HTR-8/SVneo (cell line): ENCODE measurements around the gene SLPI.

GRCh38 chr20:44287027-44287678 lies 23.8 kb downstream of the FITM2 start:
- RRBS: no CpG with 5 or more reads among the region's 2 CpGs

GRCh38 chr20:44310048-44311007 lies 674 bp downstream of the FITM2 start:
- RRBS: 1% methylated on average over 7 of the region's 35 CpGs

GRCh38 chr20:44370488-44371300 lies 15.2 kb downstream of the HNF4A start:
- RRBS: no CpG with 5 or more reads among the region's 12 CpGs

- RRBS: no CpG with 5 or more reads among the region's 3 CpGs
Measured at GRCh38 chr20:44583077-44583637, 778 bp downstream of the PKIG start.

DNA sequence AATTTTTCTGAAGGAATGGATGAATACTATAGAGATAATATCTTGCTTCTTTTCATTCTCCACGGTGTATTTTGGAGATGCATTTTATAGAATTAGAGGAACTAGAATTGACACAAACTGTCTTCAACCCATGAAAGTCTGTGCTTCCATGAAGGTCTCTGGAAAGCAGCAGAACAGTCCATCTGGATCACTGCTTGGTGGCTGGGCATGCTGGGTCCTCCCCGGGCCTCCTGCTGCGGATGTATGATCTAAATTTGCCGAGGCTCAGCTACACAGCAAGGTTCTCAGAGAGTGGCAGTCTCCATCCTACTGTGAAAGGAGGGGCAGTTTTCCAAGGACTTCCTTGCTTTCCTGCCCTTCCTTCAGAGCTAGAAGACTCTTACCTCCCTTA lies 15.1 kb downstream of the PKIG start:
- RRBS: no CpG with 5 or more reads among the region's 4 CpGs

GRCh38 chr20:44621063-44621566 lies 30.4 kb downstream of the ADA start:
- RRBS: 93% methylated on average over 3 of the region's 7 CpGs

GRCh38 chr20:44650568-44651037 lies 896 bp downstream of the ADA start:
- RRBS: no CpG with 5 or more reads among the region's 11 CpGs

- RRBS: no CpG with 5 or more reads among the region's 7 CpGs
Measured at GRCh38 chr20:44720567-44721126, 5.5 kb downstream of the CCN5 start.

GRCh38 chr20:44903669-44904280 lies 6.1 kb upstream of the PABPC1L start:
- RRBS: no CpG with 5 or more reads among the region's 7 CpGs

GRCh38 chr20:44911182-44911972 lies 1.5 kb downstream of the PABPC1L start:
- RRBS: 26% methylated on average over 8 of the region's 27 CpGs

DNA sequence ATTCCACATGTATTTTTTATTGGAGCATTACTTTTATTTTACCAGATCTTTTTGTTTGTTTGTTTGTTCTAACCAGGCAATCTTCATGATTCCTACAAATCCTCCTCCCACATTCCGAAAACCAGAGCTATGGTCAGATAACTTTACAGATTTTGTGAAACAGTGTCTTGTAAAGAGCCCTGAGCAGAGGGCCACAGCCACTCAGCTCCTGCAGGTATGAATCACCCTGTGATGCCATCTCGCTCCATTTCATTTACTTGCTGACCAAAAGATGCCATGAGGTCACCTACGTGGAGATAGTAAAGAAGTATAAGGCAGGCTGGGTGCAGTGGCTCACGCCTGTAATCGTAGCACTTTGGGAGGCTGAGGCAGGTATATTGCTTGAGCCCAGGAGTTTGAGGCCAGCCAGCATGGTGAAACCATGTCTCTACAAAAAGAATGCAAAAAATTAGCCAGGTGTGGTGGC lies 30.8 kb downstream of the STK4 start:
- RRBS: no CpG with 5 or more reads among the region's 5 CpGs

GRCh38 chr20:45124038-45124372 lies 260 bp downstream of the WFDC12 start:
- RRBS: no CpG with 5 or more reads among the region's 4 CpGs

DNA sequence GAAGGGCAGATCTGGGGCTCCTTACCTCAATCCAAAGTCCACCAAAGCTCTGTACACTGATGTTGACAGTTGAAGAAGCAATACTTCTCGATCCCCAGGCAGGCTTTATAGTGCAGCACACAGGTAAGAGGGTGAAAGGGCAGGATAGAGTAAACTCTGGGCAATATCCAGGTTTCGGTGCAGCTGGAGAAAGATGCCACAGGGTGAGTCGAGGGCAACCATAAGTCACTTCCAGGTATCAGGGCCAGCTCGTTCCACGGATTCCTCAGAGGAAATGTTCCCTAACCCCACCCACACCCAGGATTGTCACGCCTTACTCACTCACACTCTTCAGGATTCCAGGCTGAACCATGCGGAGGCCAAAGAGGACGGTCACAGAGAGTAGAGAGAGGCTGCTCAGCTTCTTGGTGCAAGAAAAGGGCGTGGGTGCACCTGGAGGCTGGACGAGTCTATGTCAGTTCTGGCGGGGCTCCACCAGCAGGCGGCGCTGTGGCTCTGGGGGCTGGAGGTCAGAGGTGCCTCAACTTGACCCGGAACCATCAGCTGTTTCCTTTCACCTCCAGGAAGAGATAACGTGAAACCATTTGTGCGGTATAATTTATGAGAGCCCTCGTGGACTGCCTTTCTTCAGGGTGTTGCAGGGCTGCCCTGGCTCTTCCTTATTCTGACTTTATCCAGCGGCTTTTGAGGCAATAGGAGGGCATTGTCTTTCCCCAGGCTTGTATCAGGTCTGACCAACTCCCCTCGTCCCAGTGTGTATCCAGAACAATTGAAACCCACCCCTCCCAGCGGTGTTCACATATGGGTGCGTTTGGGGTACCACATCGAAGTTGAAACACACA lies 14.4 kb upstream of the WFDC12 start:
- RRBS: no CpG with 5 or more reads among the region's 22 CpGs

- RRBS: no CpG with 5 or more reads among the region's 7 CpGs
Measured at GRCh38 chr20:45254376-45255343, at the start of gene SLPI. TSS of gene SLPI (minus strand) at chr20:45254564.

DNA sequence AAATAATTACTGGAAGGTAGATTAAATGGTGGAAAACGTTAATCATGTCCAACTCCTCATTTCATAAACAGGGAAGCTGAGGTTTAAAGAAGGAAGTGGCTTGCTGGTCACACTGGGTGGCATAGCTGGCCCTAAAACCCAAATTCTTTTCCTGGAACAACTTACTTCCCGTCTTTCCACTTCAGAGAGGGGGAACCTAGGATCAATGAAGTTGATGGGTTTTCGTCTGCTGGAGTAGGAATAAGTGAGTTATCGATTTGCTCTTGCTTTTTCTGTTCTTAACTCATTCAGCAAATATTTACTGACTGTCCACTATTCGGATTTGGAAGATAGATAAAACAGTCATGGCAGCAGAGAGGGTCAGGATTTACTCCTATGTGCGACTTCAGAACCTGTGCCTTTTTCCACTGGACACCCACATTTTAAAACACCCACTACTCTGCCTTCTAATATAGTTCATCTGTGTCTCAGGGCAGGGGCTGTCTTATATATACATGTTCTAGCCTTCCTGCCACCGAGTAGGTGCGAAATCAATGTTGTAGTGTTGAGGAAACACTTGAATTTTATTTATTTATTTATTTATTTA lies 1.1 kb upstream of the SYS1 start:
- RRBS: no CpG with 5 or more reads among the region's 8 CpGs

DNA sequence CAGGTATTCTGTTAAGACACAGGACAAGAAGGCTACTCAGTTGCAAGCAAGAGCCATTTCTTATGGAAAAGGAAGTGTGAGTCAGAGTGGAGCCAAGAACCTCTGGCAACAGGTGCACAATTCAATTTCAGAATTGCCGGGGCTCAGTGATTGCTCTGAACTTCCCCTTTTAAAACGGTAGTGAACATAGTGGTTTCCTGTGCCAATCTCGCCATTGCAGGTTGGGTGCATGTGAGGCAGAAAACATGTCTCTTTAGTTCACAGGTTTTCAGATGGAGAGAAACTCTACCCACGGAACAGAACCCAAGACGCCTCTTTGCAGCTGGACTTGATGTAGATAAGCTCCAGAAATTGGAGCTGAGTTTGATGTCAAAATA lies 16.4 kb downstream of the PIGT start:
- RRBS: no CpG with 5 or more reads among the region's 5 CpGs

GRCh38 chr20:45449471-45450089 lies 20.0 kb upstream of the WFDC2 start:
- RRBS: no CpG with 5 or more reads among the region's 4 CpGs

GRCh38 chr20:45833949-45834728 lies 540 bp downstream of the SNX21 start:
- RRBS: 5% methylated on average over 19 of the region's 61 CpGs

DNA sequence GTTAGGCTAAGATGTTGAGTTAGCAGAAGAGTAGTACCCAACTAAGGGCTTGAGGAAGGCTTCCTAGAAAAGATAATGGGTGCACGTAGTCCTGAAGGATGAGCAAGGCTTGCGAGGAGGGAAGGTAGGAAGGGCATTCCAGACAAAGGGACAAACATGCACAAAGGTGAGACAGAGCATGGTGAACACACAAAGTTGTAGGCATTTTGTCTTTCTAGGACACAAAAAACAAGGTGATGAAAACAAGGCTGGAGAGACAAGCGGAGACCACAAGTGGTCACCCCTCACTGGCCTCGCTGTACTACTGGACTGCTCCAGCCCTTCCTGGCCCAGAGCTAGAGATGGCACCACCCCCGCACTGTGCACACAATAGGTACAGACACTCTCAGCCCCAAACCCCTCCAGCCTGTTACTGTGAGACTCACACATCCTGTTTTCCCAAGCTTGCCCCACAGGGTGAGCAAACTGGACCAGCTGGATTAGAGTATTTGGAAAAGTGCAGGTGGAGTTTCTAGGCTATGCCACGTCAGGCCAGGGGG lies 8.5 kb upstream of the ZSWIM1 start:
- RRBS: no CpG with 5 or more reads among the region's 6 CpGs